ENCODE results near the genes SALL4, ZFP64 and ZNF217.

DNA sequence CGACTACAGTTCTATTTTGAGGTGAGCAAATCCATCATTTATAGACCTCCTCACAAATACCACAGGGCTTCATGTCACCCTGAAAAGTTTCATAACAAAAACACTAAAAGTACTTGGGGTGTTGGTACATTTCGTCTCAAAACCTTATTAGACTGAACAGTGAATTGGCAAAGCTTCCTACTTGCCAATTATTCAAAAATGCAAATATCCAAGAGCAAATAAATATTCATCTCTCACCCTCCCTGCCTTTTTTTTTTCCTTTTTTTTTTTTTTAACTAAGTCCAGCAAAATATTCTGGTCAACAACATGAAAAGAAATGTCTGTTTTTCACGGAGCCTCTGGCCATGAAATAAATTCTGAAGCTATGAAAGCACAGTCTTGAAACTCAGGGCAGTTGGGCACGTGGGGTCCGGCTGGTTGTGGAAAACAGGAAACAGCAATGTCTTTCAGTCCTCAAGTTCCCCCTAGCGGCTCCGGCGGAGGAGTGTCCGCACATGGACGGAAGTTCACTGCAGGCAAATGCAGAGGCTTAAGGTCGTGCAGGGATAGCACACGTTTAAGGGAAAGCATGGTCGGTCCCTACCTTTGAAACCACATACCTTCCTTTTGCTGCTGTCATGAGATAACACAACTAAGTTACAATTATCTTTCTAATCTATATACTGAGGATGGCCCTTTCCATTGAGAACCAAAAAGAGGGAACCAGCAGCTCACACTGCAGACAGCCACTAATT, 52.4 kb upstream of the NFATC2 start:
- RRBS, result 6% methylated on average over 3 of the region's 13 CpGs

DNA sequence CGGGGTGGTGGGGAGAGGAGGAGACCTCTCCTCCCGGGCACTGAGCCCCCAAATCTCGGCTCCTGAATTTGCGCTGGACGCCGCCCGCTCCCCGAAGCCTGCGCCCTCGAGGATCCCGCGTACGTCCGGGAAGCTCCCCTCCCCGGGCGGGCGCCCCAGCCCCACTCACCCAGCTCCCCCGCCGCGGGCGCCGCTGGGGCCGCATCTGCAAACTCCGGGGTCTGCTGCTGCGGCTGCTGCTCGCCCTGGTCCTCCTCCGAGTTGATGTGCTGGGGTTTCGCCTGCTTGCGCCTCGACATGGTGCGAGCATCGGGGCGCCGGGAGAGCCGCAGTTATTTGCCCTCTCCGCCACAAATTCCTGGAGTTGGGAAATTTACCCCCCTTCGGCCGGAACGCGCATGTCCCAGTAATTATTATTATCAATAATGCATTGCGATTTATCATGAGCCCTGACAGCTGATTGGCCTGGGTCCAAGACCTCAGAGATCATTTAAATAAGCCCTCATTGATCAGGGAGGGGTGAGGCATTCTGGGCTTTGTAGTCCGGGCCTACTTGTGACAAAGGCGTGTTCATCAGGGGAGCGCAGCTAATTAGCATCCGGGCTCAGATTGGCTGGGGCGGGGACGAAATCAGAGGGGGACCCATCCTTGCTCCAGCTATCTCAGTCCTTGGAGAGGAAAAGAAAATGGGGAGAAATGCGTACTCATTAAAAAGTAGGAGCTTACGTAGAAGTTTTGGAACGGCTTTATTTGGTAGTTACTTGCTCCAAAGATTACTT, at the start of gene SALL4:
TSS of gene SALL4 (minus strand) at position 412 of the 779 bp plus-strand sequence.
- RRBS, result 19% methylated on average over 30 of the region's 50 CpGs

GRCh38 chr20:52191438-52191914, at the start of gene ZFP64:
Gene ZFP64, minus strand, starts transcription at chr20:52191779.
- RRBS, result 1% methylated on average over 27 of the region's 53 CpGs

GRCh38 chr20:52948423-52948724, 23.8 kb upstream of the TSHZ2 start:
- RRBS, result no CpG with 5 or more reads among the region's 1 CpG

DNA sequence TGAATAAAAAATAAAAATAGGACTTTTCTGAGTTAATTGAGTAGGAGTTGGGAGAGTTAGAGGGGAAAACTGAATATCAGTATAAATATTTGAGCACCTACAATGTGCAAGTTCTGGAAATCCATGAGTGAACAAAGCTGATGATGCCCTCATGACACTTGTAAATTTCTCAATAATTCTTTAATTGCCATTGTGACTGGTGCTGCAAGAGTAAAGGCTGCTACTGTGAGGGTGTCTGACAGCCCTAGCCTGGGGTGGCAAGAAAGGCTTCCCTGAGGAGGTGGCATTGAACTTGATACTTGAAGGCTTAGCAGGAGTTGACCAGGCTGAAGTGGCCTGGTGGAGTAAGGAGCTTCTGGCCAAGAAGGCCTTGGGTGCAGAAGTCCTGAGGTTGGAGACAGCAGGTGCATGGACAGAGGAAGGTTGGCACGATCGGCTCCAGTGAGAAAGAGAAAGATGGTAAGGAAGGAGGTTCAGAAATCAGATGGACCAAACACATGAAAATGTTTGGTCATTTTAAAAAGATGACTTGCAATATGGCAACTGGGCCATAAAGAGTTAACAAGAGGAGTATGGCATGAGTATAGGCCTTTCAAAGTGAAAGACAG, 34.8 kb downstream of the TSHZ2 start:
- RRBS, result no CpG with 5 or more reads among the region's 2 CpGs

DNA sequence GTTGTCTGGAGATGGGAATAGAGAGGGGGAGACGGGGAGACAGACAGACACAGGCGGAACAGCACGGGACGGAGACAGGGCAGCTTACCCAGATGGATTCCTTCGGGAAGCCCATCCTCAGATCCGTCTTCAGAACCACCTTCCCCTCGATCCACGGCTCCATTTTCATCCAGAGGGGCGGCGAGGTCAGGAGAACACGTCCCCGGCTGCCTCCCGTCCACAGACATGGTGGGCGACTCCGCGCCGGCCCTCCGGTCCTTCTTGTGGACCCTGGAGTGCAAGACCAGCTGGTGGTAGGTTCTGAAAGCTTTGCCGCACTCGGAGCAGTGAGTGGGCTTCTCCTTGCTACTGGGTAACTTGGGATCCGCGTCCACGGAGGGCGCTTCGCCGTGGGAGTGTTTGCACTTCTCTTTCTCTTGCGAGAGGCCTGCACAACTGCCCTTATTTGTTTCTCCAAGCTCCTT, 12.2 kb downstream of the ZNF217 start:
- RRBS, result 85% methylated on average over 6 of the region's 27 CpGs

GRCh38 chr20:53581837-53582635, 11.6 kb downstream of the ZNF217 start:
- RRBS, result no CpG with 5 or more reads among the region's 30 CpGs

DNA sequence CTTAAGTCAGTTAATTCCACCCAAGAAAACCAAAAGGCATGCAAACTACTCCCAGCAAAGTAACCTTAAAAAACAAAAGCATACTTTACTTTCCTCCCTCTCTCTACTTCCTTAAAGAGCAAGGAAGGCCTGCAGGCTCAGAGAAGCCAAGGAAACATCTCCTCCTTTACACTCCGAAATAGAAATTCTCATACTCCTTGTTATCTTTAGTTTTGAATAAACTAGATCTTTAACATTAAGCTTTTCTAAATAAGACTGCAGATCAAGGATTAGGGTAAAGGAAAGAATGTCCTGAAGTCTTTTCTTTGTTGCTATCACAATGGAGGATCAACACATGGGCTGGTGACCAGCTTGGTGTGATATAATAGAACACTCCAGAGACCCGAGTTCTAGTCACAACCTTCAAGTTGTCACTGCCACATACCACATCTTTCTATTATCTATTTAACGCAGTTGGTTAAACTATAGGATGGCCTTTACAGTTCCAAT, 9.4 kb downstream of the ZNF217 start:
- RRBS, result no CpG with 5 or more reads among the region's 3 CpGs

- RRBS, result 2% methylated on average over 6 of the region's 91 CpGs
These were observed at the start of gene ZNF217 for GRCh38 chr20:53593692-53594419. Gene ZNF217, minus strand, starts transcription at chr20:53593839.

DNA sequence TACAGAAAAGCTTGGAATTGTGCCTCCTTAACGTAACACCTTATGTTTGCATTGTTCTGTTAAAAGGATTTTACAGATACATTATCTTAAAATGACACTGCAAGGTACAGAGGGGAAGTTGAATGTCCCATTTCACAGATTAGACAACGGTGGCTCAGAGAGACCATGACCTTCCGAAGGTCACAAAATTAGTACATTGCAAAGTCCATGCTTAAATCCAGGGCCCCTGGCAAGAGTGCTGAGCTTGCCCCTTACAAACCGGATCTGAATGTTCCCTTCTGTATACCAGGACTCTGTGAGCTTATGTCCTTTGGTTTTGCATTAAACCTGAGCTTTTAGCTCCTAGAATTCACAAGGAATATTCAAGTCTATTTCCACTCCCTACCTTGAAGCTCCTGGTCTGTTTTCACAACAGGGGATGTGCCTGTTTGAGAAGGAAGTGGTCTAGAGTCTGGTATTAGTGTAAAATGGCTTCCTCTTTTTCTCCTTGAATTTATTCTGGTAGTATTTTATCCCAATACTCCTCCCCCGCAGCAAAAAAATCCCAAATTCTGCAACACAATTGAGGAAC, 28.9 kb upstream of the ZNF217 start:
- RRBS, result no CpG with 5 or more reads among the region's 5 CpGs

DNA sequence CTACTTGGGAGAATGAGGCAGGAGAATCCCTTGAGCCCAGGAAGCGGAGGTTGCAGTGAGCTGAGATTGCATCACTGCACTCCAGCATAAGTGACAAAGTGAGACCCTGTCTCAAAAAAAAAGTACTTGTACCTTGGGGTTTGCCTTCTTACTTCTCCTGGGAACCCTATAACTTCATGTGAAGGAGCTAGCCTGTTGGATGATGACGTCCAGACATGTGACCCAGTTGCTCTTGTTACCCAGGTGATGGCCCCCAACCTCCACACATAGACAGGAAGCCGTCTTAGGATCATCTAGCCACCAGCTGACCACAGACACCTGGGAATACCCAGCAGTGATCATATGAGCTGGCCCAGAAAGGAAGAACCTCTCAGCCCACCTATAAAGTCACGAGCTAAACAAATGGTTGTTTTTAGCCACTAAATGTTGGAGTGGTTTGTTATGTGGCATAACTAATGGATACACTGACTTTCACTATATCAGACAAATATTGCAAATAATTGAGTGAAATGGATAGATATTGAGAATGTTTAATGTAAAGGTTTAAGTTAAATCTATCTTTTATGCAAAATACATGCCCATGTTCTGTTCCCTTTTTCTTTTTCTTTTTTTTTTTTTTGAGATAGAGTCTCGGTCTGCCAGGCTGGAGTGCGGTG, 136.0 kb upstream of the ZNF217 start:
- RRBS, result no CpG with 5 or more reads among the region's 6 CpGs

GRCh38 chr20:53735404-53736795, 142.3 kb upstream of the ZNF217 start:
- RRBS, result no CpG with 5 or more reads among the region's 14 CpGs

- RRBS, result no CpG with 5 or more reads among the region's 16 CpGs
These were observed 170.2 kb upstream of the ZNF217 start for GRCh38 chr20:53763610-53764563.

DNA sequence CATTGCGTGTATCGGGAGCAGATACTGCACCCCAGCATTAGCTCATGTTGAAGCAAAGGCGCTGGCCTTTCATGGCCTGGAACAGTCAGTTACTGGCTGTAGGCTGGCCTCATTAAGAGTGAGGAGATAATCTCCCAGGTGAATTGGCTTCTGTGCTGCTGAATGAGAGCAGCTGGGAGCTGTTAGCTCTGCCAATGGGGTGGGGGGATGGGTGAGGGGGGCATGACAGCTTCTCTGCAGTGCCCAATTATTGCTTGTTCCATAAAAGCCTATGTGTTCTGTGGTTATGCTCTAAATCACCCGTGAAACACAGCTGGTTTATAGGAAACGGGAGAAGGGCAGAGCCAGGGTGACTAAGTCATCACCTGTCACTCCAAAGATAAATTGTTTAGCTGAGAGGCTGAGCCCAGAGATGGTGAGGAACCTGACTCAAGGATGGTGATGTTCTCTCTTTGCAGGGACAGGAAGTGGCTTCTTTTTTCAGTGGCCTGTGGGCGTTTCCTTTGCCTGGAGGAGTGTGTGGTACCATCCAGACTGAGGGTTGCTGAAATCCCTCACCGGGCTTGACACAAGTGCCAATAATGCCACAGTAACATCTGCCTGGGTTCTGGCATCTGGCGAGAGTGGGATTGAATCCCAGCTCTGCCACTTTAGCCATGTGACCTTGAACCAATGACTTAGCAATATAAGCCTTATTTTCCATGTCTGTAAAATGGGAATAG, 170.8 kb downstream of the BCAS1 start:
- RRBS, result no CpG with 5 or more reads among the region's 8 CpGs

GRCh38 chr20:53910305-53910730, 160.1 kb downstream of the BCAS1 start:
- RRBS, result no CpG with 5 or more reads among the region's 5 CpGs

DNA sequence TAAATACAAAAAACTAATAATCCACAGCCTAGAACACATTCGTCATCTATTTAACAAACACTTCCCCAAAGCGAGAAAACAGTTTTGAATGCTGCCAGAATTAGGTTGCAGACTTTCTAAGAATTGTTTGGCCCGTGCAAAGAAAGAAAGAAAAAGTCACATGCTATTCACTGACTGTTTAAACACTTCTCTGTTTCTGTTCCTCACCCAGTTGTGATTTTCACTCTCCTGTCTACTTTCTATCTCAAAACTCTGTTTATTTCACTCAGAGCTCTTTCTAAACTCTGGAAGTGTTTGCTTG, 52.5 kb downstream of the BCAS1 start:
- RRBS, result no CpG with 5 or more reads among the region's 3 CpGs

- RRBS, result 94% methylated on average over 2 of the region's 5 CpGs
These were observed 7.8 kb upstream of the BCAS1 start for GRCh38 chr20:54078109-54078721.

- RRBS, result no CpG with 5 or more reads among the region's 6 CpGs
These were observed 33.7 kb upstream of the BCAS1 start for GRCh38 chr20:54104032-54104580.

GRCh38 chr20:54524672-54525329, 49.4 kb downstream of the DOK5 start:
- RRBS, result no CpG with 5 or more reads among the region's 4 CpGs

GRCh38 chr20:54619086-54619592, 143.7 kb downstream of the DOK5 start:
- RRBS, result no CpG with 5 or more reads among the region's 9 CpGs